UCH-1 (cell line): ENCODE results near the gene PFN2.

DNA sequence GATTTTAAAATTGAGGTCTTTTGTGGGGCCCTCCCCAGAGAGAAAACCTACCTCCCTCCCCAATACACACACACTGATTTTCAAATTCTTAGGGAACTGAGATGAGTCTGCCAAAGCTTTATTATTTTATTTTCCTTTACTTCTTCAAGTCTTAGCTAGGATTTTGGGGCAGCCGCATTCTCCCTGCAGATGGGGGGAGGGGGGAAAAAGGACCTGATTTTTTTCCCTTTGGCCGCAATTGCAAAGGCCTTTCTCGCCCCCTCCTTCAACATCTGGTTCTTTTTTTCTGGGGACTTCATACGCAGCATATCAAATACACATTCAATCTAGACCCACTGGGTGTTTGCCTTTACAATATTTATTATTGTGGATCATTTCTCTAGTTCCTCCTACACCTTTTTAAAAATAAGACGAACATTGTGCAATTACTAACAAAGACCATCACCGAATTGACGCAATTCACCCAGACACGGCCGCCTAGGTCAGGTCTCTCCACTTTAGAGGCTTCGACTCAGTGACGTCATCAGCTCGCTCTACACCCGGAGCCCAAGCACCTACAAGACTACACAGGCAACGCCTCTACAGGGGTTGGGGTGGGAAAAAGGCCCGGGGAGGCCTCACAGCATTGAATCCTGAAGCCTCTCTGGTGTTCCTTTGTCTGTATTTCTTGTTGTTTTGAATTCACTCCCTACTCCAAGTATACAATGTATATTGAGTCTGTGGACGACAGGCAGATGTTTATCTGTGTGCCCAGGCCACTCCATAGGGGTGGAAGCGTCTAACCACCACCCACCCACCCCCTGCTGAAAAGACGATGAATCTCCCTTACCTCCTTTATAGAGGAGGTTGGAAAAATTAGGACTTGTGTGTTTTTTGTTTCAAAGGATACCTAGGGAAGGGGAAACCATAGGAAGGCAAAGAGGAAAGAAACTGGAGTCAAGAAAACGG is 16.7 kb downstream of the ZIC4 start:
- RRBS, result 62% methylated on average over 3 of the region's 19 CpGs

DNA sequence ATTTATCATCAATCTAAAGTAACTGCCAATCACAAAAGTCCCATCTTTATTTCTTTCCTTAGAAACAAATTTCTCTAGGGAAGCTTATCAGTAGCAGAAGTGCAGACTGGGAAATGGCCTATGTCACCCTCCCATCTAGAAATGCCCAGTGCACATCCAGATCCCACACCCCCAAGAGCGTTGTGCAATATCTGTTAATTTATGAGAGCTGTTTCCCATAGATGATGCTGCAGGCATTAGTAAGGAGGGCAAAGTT is 39.3 kb downstream of the AGTR1 start:
- RRBS, result no CpG with 5 or more reads among the region's 1 CpG

DNA sequence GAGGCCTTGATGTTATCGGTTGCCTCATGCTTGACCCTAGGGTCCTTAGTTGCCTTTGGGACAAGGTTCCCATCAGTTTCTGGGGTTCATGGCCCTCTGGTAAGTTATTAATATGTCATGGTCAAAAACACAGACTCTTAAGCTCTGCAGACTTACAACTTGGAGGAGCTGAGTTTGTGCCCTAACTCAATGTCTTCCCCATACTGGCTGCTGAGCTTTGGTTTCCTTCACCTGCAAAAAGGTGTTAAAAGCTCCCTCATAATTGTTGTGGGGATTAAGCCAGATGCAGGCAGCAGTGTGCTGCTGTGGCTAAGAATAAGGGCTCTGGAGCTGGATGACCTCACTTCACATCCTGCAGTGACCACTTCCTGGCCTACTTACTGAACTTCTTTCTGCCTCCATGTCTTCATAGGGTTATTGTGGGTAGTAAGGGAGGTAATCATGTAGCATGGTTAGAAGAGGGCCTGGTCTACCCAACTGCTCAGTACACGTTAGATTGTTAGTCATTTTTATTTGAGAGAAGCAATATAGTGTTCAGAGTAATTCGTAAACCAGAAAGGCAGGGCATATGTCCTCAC is 18.3 kb downstream of the GYG1 start:
- RRBS, result no CpG with 5 or more reads among the region's 3 CpGs

- RRBS, result no CpG with 5 or more reads among the region's 7 CpGs
Measured at GRCh38 chr3:149368777-149369996, 8.3 kb downstream of the TM4SF1 start.

DNA sequence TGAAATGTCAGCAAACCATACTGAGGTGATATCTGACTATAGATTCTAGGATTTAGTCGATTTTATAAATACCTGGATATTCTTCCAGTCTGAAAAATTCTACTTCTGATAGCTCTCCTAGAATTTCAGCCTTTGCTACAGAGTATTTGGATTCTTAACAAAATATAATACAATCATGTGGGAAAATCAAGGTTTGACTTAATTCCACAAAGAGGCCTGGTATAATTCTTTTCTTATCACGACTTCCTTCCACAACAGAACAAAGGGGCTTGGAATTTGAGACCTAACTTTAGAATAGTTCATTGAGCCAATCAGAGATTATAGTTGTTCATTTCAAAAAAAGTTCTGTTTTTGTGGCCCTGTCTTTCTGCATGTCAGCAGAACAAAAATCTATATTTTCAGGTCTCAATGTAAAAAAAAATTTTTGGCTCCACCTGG is 4.2 kb downstream of the TM4SF1 start:
- RRBS, result no CpG with 5 or more reads among the region's 2 CpGs

DNA sequence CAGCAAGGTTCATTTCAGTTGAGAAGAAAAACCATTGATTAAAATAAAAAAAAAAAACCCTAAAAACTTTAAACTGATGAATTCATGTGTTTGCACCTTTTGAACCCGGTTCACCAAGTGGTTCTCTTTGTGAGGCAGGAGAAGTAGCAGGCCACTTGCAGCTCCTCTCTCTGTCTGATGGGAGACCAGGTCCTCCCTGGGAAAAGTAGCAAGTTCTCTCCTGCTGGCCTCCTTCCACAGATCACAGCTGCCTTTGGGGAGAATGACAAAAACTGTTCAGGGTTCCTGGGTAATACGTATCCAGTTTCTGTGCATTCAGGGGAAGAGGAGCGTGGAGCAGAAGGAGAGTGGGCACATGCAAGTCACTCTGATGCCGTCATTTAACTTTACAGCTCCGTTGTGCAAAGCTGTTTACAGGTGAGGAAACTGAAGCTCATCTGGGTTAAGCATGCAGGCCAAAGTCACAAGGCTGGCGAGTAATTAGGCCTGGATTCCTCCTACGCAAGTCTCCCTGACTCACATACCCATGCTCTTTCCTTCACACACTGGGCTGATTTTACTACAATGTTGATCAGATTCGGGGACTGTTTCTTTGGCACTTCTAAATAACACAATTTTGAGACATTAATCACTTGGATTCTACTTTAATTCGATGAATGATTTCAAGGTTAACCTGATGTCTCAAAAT is 7.4 kb upstream of the TM4SF1 start:
- RRBS, result no CpG with 5 or more reads among the region's 9 CpGs

DNA sequence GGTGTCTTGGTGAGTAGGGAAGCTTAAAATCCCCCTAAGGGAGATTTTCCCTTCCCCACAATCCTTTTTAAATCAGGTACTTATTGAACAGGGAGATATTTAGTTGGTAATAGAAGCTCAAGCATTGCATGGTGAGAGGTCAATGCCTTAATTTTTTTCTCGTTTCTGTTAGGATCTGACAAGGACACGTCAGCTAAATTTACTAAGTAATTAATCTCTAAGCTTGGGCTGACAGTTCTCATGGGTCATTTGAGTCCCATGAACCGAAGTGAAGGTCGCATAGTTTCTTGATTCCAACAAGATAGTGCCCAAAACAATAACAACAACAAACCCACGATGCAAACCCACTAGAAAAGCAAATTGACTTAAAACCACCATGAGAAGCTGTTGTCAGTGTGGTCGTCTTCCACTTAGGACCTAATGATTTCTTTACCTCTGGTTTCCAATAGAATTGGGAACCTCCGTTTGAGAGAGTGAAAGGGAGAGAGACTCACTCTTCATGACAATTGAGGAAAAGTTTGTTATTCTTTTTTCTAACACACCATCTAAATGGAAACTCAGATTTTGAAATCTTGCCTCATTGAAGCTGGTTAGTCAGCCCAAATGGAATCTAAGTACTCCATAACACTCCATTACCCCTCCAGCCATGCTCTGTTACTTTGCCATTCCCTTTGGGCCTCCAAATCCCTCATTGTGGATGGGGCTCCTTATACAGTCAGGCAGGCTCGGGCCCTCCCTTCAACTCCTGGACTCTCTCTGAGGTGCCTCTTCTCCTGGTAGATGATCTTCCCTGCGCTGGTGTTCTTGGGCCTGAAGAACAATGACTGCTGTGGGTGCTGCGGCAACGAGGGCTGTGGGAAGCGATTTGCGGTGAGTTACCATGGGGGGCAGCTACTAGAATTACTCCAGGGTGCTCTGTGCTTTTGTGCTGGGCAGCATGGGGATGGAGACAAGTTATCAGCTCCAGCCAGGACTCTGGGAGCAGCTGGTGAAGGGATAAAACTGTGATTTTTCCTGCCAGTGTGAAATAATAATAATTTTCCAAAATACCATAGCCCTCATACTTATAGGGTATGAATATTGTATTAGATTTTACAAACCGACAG is 899 bp downstream of the TM4SF4 start:
- RRBS, result no CpG with 5 or more reads among the region's 14 CpGs

DNA sequence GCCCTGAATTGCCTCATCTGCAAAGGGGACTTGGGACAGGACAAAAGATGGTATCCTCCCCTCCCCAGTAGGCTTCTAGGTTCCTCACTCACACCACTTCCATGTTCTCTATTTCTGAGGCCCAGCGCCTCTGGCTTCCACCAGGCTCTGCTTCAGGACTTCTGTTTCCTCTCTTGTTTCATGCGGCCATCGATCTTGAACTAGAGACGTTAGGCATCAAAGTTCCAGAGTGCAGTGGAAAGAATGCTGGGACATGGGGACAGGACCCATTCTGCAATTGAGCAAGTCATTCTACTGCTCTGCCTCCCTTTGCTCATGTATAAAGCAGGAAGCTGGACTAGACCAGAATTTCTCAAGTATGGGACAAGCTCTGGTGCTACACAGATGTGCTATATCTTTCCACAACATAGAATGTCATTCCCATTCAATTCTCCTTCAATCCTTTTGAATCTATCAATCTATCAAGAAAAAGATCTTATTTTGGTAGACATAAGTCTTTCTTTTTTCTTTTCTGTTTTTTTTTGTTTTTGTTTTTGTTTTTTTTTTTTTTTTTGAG is 1.9 kb downstream of the TM4SF4 start:
- RRBS, result no CpG with 5 or more reads among the region's 4 CpGs

DNA sequence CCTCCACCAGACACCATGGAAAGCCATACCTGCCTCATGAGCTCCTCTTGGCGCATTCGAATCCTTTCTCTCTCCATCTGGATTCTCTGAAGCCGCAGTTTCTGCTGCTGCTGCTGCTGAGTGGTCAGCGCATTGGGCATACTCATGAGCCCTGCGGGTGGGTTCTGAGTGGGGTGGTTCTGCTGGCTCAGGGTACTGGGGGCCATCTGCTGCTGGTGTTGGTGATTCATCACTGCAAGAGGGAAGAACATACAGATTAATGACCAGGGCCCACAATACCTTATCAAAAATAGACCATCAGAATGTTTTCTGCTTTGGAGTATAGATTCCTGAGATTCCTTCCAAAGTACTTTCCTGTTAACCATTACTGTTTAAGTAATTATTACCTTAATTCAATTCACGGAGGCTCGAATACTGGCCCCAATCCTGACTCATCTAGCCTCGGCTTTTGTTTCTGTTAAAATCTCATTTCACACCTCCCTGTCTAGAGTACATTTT is 67.9 kb downstream of the TM4SF4 start:
- RRBS, result no CpG with 5 or more reads among the region's 8 CpGs

GRCh38 chr3:149554585-149555237 is 80.2 kb downstream of the TM4SF4 start:
- RRBS, result no CpG with 5 or more reads among the region's 5 CpGs

GRCh38 chr3:149572576-149573199 is 85.1 kb downstream of the WWTR1 start:
- RRBS, result no CpG with 5 or more reads among the region's 7 CpGs

DNA sequence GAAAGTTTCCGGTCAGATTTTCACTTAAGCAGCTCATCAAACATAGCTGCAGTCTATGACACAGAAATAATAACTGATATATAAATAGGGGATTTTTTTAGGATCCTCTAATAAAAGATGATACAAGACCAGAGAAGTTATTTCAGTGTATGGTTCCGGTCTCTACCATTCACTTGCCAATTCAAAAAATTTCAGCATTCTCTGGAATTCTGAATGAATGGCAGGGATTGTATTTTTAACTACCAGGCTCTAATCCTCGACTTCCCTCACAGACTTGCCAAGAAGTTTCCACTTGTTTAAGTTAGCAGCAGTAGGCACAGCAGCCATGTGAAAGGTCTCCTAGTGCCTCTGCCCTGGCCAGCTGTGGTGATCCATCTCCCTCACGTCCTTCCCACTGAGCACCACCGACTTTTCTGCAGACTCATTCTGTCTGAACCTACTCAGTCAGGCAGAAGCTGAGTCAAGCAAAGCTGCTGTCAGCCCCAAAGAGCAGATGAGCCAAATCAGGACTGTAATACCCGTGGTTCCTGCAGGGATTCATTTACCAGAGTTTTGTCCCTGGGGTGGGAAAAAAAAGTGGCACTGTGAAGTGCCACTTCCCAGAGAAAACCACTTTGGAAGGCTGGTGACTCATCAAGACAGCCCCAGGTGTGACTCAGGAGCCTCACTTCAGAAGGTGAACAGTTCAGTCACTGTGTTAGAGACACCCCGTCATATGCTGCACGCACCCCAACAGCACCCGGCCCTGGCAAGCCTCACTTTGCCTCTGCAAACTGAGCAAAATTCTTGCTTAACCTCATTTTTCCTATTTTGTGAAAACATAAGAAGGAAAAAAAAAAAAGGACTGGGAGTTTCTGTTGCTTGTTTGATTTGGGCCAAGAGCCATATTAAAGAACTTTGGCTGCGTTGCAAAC is 76.1 kb downstream of the WWTR1 start:
- RRBS, result 0% methylated on average over 1 of the region's 10 CpGs

DNA sequence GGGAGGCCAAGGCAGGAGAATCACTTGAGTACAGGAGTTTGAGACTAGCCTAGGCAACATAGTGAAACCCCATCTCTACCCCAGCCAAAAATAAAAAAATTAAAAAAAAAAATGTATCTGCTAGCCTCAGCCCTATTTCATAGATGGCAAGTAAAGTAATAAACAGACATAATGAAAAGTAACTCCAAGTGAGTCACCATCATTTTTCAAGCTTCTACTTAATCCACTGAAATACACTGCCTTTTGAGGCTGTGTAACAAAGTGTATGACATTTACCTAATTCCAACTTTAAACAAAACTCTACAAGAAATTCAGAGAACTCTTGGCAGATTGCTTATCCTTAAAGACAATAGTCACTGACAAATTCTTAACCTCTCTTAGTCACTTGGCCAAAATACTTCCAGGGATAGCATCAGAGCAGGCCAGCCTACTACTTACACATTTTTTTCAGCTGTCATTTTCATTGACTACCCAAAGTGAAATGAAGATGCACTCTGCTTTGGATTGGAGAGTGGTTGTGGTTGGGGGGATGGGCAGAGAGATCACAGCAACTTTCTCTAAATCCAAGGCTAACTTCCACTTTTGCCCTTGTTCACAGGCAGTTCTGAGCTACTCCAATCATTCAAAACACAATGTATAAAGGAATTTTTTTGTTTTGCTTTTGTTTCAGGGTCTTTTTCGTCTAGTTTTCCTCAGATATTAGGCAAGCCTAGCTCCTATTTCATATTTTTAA is 3.6 kb downstream of the WWTR1 start:
- RRBS, result no CpG with 5 or more reads among the region's 1 CpG

- RRBS, result no CpG with 5 or more reads among the region's 1 CpG
Measured at GRCh38 chr3:149701937-149702361, 44.1 kb upstream of the WWTR1 start.

DNA sequence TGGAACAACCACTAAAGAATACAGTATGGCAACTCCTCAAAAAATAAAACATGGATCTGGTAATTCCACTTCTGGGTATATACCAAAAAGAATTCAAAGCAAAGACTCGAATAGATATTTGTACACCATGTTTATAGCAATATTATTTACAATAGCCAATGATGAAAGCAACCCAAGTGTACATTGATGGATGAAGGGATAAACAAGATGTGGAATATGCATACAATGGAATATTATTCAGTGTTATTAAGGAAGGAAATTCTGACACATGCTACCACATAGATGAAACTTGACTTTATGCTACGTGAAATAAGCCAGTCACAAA is 55.3 kb downstream of the PFN2 start:
- RRBS, result no CpG with 5 or more reads among the region's 2 CpGs

DNA sequence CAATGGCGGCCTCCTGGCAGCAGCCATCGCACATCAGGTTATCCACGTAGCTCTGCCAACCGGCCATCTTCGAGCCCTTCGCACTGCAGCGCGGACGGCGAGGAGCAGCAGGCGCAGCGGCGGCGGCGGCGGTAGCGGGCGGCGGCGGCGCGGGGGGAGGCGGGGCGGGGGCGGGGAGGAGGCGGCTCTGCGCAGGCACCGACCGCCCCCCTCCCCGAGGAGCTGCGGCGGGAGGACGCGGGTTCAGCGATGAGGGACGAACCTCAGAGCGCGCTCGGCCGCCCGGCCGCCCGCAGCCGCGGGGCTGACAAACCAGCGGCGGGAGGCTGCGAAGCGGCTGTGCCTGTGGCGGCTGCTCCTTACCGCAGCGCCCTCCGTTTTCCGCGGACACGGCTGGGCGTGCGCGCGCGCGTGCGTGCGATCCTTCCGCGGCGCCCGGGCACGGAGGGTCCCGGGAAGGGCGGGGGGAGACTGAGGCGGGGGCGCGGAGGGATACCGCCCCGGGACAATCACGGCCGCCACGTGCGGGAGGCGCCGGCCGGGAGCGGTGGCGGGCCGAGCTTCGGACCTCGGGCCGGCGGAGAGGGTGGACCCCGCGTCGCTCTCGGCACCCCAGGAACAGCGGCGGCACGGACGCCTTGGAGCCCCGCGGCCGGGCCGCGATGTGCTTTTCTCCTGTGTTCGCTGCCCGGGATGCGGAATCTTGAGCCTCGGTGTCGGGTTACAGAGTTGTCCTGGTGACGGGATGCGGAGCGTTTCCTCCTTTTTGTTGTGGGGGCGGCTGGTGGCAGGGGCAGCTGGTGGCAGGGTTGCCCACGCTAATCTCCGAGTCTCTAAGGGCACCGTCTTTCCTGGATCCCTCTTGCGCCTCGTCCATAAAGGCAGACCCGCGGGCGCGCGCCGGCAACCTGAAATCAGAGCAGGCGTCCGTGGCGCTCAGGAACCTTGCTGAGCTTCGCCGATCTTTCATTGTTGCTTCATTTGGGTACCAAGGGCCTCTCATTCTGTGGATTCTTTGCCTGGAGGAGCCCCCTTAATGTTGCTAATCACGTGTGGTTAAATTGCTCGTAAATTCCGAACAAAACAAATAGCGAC is at the start of gene PFN2:
Gene PFN2, minus strand, starts transcription at position 106 of the 1,095 bp plus-strand sequence.
- RRBS, result 5% methylated on average over 22 of the region's 132 CpGs

GRCh38 chr3:150147112-150148278 is 176.8 kb upstream of the PFN2 start:
- RRBS, result 79% methylated on average over 2 of the region's 16 CpGs

DNA sequence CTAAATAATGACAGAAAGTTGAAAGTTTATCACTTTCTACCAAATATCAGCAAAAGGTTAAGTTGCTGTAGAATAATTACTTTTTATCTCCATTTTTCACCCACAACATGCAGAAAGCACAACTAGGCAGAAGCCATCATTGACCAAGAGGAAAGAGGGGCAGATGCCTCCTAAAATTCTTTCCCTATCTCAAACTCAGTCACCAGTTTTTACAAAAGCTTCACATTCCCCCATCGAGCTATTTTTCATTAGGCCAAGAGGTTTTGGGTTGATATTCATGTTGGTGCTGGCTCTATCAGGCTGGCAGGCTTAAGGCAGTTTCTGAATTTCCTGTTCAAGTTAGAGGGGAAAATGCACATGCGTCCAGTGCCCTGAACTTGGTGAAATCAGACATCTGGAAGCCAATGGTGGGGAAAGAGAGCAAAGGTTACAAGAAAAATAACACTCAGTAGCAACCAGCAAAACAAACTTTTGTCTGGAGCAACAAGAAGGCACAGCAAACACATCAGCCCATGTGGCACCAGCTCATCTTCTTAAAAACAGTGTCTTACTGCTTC is 155.8 kb upstream of the TSC22D2 start:
- RRBS, result no CpG with 5 or more reads among the region's 2 CpGs

DNA sequence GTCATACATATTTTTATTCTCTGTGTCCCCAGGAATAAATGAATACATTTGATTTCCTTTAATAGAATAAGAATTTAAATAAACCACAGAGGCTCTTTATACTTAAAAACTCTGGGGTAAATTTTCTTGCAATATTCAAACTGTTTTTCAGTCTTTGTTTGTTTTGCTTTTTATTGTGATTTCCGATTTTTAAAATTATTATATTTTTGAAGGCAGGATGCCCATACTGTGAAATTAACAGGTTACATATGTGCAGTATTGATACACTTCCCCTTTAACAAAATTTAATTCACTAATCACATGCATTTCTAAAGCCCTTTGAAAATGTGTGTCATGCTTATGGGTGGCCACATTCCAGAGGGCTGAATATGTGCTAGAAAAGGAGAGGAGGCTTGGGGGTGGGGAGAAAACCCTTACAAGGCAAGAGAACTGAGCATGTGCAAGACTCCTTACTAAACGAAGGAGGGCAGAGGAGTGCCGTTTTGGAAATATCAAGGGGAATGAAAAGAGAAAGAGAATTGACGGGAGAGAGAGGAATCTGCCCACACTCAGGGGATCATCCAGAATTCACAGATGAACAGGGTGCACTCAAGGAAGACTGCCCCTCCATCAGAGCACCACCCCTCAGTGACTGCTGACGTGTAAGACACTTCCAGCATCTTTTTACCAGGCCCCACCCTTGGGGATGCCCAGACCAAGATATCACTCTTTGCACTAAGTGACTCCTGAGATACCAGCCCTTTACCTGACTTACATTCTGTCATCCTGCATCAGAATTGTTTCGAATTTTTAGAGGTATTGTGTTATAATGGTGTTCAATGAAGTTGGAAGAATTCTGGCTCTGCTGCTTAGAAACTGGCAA is 38.0 kb upstream of the TSC22D2 start:
- RRBS, result no CpG with 5 or more reads among the region's 6 CpGs